Cytotoxic T cell (primary cell): ENCODE data around the genes MRGPRF and FGF19.

DNA sequence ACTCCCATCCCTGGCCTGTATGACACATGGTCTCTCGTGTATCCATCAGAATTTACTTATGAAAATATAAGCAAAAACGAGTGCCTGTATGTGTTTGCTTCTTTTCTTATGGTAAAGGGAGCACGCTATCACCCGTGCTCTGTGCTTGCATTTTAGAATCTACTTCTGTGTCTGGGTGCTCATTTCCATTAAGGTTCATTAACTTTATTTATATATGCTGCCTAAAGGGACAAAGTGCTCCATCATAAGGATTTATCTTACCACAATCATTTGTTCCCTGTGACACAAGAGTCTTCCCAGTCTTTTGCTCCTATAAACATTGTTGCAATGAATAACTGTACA is 15.6 kb upstream of the CPT1A start:
- PRO-cap, 2 experiments: no peak in any of the 2 experiments

DNA sequence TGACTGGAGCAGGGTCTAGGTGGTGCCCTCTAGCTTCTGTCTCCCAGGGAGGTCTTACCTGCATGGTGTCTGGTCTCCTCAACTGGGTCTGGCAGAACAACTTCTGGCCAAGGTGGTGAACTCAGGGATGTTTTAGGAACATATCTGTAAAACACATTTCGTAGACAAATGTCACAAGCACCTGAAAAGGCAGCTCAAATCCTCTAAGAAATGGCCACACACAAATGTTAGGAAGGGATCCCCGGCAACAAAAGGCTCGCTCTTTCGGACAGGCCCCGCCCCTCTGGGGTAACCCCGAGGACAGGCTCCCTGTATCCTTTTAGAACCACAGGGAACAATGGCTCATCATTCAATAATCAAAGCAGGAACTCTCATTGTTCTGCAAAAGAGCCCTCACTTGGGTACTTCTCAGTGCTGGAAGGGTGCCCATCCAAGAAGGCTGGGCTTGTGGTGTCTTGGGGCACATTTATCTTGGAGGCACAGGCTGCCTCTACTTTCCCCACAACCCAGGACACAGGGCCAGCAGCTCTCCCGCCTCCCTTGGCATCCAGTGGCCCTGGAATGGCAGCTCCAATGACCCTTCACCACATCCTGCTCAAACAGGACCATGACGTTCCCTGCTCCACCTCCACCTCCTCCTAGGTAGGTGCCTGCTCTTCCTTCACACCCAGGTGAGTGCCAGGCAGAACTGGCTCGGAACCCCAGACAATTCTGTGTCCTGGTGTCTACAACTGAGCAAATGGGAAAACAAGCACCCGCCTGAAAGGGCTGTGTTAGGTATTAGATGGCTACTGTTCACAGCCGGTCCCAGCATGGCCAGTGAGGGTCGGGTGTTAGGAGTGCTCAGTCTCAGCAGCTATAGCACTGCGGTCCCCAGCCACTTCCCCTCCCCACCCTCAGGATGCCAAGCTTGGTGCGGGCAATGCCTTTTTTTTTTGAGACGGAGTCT is 5.5 kb downstream of the MRPL21 start:
- PRO-cap, 2 experiments: no peak in any of the 2 experiments

DNA sequence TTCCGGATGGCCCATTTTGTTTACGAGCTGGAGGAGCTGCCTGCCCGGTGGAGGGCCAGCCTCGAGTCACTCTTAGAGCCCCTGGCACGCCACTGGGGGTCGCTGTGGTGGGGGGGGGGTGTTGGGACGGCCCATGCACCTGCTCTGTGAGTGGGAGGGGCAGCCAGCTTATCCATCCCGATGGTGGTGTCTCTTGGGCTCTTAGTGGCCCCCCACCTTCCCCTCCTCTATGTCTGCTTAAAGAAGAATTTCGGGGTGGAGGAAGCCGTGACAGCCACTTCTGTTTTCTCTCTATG is 24.6 kb downstream of the MRGPRD start:
- PRO-cap, 2 experiments: no peak in any of the 2 experiments

DNA sequence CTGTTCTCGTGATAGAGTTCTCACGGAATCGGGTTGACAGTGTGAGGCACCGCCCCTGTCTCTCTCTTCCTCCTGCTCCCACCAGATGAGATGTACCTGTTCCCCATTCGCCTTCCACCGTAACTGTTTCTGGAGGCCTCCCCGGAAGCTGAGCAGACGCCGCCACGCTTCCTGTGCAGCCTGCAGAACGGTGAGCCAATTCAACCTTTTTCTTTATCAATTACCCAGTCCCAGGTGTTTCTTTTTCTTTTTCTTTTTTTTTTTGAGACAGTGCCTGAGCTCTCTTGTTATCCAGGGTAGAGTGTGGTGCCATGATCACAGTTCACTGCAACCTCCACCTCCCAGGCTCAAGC is 17.9 kb downstream of the MRGPRD start:
- PRO-cap, 2 experiments: peak in 1 of 2 experiments; most common plus-strand start position 259 of the sequence (in 1); most common minus-strand start position 125 of the sequence (in 1)

DNA sequence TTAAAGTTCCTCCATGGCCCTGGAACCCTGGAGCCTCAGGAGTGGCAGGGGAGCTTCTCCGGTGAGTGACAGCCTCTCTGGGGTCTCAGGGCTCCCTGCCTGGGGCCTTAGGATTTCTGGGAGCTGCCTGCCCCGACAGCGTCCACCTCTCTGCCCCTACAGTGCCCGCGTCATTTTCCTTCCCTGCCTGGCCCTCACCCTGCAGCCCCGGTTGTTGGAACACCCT is 304 bp downstream of the MRGPRF start:
- PRO-cap, 2 experiments: no peak in any of the 2 experiments

GRCh38 chr11:69013055-69014145 is at the start of gene MRGPRF:
TSS of gene MRGPRF (minus strand) at chr11:69013246.
- PRO-cap, 2 experiments: no peak in any of the 2 experiments

DNA sequence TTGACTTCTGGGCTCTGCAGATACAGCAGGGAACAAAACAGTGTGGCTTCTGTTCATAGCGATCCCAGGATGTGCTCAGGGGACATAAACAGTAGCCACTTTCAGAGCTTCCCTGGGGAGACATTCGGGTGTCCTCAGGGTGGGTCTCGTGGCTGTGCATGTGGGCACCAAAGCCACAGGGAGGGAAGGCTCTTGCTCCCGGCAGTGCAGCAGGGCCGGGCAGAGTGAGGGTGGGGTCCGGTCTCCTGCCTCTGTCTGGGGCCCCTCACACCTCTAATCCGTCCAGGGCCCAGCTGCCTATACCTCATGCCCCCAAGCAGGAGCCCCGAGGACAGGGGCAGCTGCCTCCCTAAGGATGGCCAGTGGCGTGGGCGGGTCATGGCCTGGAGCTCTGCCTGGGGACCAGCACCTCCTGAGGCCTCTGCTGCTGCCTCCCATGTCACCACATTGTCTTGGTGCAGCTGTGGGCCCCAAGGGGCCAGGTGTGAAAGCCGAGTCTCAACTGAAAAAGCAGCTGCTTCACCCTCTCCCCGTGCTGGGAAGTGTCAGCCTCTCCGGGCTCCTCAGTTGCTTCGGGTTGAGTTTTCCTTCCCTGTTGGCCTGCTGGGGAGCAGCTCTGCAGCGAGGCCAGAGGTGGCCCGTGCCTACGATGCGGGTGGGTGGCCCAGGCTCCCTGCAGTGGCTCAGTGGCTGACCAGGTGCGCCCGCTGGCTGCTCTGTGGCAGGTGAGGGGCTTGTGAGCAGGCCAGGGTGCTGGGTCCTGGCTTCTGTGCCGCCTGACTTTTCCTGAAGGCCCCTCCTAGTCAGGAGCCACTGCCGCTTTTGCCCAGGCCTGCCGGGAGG is 3.9 kb downstream of the TPCN2 start:
- PRO-cap, 2 experiments: no peak in any of the 2 experiments

DNA sequence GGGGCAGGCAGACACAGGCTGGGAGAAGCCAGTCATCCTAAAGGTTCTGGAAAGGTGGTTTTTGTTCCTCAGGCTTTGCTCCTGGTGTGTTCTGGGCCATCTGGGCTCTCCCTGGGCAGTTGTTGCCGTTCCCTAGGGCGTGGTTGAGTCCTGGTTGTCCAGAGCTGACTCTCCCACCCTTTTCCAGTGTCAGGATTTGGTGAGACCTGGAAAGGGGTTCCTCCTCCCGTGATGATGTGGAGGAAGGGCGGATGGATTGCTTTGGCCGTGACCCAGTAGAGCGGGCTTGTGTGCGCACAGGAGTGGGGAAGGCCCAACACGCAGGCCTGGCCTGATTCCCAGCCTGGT is 26.0 kb downstream of the TPCN2 start:
- PRO-cap, 2 experiments: no peak in any of the 2 experiments

DNA sequence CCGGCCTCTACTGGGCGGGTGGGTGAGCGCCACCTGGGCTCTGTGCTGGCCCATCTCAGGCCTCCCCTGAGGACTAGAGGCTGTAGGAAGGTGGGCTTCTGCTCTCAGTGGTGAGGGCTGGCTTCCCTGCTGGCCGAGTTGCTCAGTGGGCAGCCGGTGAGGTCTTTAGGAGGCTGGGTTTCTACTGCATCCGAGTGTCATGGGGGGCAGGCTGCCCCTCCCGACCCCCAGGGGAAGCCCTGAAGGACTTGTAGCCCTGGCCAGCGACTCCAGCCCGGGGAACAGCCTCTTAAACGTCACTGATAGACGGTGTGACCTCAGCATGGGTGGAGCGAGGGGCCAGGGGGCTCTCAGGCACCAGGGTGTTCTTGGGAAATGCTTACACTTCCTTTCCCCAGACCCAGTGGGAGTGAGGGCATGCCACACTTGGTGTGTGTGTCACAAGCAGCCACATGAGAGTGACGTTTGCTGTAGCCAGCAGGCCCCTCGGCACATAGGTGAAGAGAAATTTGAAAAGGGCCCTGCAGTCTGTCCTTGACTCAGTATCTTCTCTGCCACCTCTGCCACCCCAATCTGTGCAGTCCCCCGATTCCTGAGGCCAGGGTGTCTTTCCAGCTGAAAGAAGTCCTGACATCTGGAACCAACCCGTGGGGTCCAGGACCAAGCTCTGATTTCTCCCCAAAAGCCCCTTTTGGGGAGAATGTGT is 30.5 kb downstream of the TPCN2 start:
- PRO-cap, 2 experiments: no peak in any of the 2 experiments

- PRO-cap, 2 experiments: no peak in any of the 2 experiments
These were observed 46.0 kb downstream of the TPCN2 start for GRCh38 chr11:69094359-69095408.

- PRO-cap, 2 experiments: no peak in any of the 2 experiments
These were observed 54.5 kb downstream of the SMIM38 start for GRCh38 chr11:69210173-69210650.

DNA sequence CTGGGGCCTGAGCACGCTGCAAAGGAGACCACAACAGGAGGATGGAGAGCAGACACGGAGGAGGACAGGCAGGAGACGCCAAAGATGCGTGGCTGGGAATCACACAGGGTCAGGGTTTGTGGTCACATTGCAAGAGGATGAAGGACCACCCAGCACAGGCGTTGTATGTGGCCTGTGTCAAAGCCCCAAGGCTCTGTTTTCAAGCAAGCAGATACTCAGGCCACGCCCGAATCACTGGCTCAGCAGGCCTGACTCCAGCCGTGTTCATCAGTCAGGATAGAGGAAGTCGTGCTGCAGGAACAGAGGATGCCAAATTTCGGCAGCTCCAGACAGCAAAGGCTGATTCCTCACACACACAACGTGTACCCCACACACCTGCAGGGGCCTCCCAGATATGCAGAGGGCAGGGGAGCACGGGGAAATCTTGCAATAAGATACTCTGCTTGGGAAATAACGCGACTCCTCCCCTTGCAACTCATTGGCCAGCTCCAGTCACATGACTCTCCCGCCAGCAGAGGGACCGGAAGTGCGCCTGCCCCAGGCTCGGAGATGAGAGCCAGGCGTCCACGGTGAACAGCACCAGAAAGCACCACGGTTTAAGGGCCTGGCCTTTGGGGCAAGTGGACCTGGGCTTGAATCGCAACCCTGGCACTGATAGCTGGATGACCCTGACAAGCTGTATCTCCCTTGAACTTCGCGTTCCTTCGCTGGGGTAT is 88.2 kb downstream of the MYEOV start:
- PRO-cap, 2 experiments: peak in 1 of 2 experiments; most common plus-strand start position 549 of the sequence (in 1); most common minus-strand start position 396 of the sequence (in 1)

- PRO-cap, 2 experiments: no peak in any of the 2 experiments
These were observed 133.3 kb downstream of the MYEOV start for GRCh38 chr11:69427336-69427555.

- PRO-cap, 2 experiments: no peak in any of the 2 experiments
These were observed 155.4 kb downstream of the MYEOV start for GRCh38 chr11:69448940-69450173.

DNA sequence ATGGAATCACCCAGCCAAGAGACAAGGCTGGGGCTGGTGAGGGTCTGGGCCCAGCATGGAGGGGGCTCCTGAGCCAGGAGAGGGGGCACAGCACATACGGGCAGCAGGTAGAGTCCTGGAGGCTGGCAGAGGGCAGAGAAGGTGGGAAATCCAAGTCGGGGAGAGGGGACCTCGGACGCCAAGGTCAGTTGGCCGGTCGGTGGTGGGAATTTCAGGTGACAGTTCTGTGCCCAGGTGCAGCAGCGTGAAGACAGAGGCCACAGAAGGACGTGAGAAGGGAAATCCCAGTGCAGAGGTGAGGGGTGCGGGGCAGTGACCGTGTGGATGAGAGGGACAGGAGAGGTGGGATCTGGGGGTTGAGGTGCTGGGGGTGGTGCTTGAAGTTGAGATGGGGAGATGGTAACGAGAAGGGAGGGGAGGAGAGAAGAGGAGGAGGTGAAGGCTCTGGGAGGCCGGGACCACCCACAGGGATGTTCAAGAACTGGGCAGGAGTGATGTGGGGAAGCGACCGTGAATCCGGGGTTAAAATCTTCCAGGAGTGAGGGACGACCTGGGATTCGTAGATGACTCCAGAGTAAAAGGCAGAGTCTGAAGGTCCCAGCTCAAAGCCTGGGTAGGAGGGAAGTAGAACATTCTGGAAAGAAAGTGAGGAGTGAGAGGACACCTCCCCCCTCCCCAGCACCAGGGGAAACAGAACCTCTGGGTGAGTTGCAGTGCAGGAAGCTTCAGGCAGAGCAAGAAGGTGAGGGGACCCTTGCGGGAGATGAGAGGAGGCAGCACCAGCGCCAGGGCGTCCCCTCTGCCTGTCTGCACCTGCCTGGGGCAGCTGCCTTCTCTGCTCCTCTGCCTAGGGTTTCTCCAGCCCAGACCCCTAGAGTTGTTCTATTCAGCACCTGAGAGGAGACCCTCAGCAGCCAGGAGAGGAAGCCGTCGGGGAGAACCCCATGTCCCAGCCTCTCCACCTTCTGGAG is 110.0 kb upstream of the CCND1 start:
- PRO-cap, 2 experiments: no peak in any of the 2 experiments

- PRO-cap, 2 experiments: no peak in any of the 2 experiments
These were observed 3.3 kb upstream of the CCND1 start for GRCh38 chr11:69637613-69638051.

GRCh38 chr11:69651089-69652182 is 10.5 kb downstream of the CCND1 start:
- PRO-cap, 2 experiments: no peak in any of the 2 experiments

DNA sequence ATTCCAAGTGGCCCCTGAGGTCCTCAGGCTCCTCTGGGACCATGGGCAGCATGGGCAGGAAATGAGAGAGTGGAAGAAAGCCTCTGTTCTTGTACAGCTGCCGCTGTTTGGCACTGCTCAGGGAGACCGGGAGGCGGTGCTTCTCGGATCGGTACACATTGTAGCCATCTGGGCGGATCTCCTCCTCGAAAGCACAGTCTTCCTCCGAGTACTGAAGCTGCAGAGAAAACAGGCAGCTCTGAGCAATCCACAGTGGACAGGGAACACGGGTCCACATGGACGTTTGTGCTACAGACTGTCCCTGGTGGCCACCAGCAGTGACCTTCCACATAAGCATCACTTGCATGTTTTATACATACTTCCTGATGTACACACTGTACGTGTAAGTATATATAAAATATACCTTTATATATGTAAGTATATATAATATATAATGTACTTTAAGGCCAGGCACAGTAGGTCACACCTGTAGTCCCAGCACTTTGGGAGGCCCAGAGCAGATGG is 4.4 kb downstream of the FGF19 start:
- PRO-cap, 2 experiments: no peak in any of the 2 experiments

GRCh38 chr11:69701854-69702796 is 1.7 kb downstream of the FGF19 start:
- PRO-cap, 2 experiments: no peak in any of the 2 experiments

- PRO-cap, 2 experiments: no peak in any of the 2 experiments
These were observed at the start of gene FGF19 for GRCh38 chr11:69703882-69704408. TSS of gene FGF19 (minus strand) at chr11:69704022.